Skin of body (tissue), 2 donors: Measurements from ENCODE around the gene LYZL2.

- RAMPAGE, long total RNA, result no peak
These were observed 5.8 kb downstream of the SVIL start for GRCh38 chr10:29628986-29629321.

GRCh38 chr10:29647481-29647929, 12.7 kb upstream of the SVIL start:
- RAMPAGE, long total RNA, result no peak

DNA sequence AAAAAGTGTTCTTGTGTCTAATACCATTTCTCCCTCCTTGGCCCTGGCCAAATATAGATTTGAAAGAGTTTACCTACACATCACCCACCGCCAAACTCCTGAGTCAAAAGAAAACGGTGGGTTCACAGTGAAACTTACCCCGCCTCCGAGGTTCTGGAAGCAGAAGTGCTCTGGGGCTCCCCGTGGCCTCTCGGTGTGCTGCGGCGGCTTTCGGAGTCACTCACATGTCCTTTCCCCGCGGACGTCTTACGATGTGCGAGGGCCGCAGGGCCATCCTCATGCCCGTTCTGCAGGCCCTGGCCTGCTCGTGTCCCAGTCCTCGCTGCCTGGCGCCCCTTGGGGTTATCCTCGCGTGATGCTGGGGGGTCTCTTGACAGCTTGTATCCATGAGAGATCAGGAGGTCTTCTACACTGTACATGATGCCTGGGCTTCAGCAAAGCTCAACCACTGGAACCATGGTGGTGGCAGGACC, 12.0 kb downstream of the JCAD start:
- RAMPAGE, long total RNA, result no peak

DNA sequence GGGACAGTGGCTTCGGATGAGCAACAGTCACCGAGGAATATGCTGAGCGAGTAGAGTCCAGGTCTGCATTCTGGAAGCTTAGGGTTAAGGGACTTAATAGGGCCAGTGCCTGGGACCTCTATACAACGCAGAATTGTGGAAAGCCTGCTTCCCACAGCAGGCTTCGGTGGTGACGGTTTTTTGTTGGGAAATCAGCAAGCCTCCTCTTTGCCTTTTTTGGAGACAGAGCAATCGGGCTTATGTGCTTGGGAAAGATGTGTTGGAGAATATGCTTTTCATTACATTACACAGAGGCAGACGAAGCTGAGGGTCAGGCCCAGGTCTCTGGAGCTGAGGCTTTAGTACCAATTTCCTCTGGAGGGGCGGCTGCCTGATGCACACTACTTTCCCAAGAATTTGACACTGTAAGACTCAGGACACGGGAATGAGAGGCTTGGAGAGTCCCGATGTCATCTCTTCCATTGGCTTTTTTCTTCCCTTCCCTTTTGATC, 122.7 kb upstream of the JCAD start:
- RAMPAGE, long total RNA, result no peak

DNA sequence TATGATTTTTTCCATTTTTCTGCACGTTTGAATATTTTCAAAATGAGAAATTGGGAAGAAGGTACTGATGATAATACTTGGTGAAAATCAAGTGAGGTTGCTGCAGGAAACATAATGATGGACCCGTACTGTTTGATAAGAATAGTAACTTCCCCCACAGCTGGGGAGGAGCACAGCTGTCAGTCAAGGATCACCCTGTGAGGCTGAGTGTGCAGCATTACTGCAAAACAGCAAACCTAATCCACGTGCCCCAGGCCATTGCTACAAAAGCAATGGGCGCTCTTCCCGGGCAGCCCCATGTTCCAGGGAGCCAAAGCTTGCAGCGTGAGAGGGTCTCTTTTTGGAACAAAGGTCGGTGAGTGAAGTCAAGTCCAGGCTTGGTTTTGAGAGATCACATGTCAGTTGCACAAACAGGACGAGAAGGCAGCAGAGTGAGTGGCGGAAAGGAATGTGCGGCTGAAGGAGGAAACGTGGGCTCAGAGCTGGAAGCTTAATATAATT, 129.2 kb downstream of the MTPAP start:
- RAMPAGE, long total RNA, result no peak

GRCh38 chr10:30336795-30337456, 12.2 kb downstream of the MTPAP start:
- RAMPAGE, long total RNA, result no peak

DNA sequence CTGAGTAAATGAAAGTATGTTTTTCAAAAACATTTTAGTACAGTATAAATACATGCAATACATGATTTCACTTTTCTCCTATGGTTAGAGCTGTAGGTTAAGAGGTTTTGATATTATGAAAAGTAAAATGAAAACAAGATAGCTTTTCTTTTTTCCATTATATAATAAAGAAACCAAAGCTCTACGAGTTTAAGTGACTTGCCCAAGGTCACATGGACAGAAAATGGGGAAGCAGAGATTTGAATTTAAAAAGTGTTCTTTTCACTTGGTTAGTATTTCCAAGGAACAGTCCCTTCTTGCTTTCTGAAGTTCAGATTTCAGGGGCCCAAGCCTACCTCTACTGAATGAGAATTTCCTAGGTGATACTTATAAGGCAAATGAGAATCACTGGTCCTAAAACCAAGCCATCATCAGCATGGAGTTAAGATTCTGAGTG, 13.2 kb upstream of the MAP3K8 start:
- RAMPAGE, long total RNA, result no peak

- RAMPAGE, long total RNA, result no peak
These were observed 1.2 kb downstream of the MAP3K8 start for GRCh38 chr10:30435144-30435617.

DNA sequence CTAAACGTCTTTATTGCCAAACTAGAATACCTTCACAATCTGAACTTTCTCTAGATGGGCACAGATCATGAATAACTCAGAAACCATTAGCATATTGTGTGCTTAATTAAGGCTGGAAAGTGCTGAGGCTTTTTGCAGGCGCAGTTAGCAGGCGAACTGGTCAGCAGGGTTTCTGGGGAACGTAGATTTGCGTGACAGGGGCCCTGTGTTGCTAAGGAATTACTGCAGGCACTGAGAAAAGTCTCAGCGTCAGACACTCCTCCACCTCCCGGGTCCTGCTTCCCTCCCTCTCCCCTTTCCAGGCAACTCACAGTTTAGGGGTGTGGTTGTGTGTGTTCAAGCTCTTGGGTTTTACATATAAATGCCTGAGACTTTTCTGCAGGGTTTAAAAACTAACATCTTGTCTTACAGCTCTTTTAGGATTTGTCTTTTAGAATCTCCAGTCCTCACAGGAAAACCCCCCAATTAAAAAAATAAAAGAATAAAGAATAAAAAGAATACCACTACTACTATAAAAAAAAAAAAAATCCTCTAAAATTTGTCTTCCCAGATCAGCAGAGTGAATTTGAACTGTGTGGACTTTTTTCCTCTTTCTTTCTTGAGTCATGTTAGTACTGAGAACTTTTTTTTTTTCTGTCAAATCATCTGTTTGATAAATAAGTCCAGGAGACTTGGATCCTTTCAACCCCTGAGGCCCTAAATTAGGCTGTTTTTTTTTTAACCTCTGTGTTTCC, 2.4 kb downstream of the MAP3K8 start:
- RAMPAGE, long total RNA, result no peak

GRCh38 chr10:30497712-30498031, 63.7 kb downstream of the MAP3K8 start:
- RAMPAGE, long total RNA, result no peak

GRCh38 chr10:30527509-30528081, 93.6 kb downstream of the MAP3K8 start:
- RAMPAGE, long total RNA, result no peak

DNA sequence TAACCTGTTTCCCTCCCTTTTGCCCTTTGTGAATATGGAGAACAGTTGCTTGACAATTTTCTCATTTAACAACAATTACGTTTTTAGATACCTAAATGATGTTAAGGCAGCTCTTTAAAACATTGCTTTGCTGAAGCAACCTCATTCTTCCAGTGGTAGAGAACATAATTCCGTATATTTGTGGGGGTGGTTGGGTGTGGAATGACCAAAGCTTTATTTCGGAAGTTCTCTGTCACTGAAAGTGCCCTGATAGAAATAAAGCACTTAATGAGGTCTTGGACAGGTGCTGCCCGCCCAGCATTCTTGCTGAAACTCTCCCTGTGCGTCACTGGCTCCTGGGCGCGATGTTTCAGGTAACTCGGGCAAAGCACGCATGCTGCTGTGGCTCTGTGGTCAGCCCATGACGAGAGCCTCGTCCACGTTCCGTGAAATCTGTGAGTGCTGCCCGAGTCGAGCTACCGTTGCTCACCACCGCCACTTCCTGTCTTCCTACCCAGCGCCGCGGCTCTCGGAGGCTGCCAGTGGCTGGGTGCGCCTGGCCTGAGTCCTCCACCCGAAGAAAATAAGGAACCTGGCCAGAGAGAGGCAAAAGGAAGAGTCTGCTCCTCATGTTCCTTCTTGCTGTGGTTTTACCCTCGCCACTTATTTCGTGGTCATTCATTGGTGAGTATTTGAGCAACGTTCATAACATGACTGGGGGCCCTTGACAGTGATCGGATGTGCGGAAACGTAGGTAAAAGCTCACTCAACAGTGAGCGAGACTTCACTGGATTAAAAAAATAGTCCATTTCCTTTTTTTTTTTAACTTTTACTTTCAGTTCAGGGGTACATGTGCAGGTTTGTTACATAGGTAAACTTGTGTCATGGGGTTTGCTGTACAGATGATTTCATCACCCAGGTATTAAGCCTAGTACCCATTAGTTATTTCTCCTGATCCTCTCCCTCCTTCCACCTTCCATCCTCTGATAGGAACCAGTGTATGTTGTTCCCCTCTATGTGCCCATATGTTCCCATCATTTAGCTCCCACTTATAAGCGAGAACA, 95.5 kb downstream of the MAP3K8 start:
- RAMPAGE, long total RNA, result no peak

DNA sequence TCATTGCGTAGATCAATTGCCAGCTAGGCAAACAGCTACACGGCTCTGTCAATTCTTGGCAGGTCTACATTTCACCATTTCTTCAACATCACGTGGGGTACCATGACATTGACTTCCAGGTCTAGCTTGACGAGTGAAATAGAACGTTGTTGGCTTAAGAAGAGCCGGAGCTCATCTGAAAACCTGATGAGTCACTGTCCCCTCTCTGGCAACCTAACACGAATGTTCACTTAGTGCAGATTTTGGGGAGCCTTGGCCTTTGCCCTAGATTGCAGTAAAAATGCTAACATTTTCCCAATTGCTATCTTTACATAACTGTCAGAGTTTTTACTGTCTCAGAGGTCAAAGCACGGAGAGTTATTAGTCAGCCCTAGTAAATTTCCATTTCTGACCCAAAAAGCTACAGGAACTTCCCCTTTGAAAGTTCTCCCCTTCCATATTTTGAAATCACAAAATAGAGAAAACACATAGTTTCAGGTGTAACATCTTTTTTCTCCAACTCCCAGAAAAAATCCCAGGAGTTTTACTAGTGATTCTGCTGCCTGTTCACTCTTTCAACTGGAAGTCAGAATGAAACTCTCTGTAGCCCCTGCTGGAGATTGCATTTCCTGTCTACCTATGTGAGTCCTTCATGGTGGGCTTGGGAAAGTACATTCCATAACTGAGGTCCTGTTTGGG, 87.0 kb downstream of the LYZL2 start:
- RAMPAGE, long total RNA, result no peak

GRCh38 chr10:30629602-30629805, at the start of gene LYZL2:
Gene LYZL2 (minus strand): TSS chr10:30629753.
- RAMPAGE, long total RNA, result no peak

- RAMPAGE, long total RNA, result no peak
These were observed 122.5 kb upstream of the LYZL2 start for GRCh38 chr10:30752012-30752497.

- RAMPAGE, long total RNA, result no peak
These were observed 190.6 kb upstream of the LYZL2 start for GRCh38 chr10:30820152-30820626.

GRCh38 chr10:30840798-30841149, 190.9 kb downstream of the ZNF438 start:
- RAMPAGE, long total RNA, result no peak

- RAMPAGE, long total RNA, result no peak
These were observed 42.5 kb downstream of the ZNF438 start for GRCh38 chr10:30989082-30989640.

GRCh38 chr10:31030085-31030857, 1.4 kb downstream of the ZNF438 start:
- RAMPAGE, long total RNA, result no peak

- RAMPAGE, long total RNA, result no peak
These were observed 20.0 kb upstream of the ZNF438 start for GRCh38 chr10:31051427-31052310.